Fibroblast of villous mesenchyme (primary cell): ENCODE results near the genes DNAH14 and LBR.

DNA sequence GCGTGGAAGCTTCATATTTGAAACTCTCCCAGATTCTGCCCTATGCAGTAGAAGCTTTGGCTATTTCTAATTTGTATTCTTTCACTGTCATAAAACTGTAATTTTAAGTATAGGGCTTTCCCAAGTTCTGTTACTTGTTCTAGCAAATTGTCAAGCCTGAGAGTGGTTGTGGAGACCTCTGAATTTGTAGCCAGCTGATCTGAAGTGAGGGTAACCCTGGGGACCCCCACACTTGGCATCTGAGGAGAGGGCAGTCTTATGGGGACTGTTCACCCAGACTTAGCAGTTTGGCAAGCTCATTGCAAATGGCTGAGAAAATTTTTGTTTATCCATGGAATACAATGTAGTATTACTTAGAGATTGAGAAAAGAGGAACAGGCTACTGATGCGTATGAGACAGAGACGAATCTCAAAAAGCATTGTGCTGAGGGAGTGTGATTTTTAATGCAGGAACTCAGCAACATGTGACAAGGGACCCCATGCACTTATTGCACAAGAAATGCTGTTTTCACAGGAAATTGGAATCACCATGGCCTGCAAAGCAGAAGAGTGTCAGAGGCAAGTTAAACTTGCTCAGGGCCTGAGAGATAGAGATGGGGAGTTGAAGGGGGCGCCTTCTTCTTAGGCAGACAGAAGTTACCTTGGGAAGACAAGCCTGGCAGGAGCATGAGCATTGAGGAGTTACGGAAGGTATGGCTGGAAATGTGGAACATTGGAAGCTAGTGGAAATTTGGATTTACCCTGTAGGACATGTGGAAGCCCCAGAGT is 32.5 kb upstream of the TLR5 start:
- CAGE, long polyA plus RNA: no peak

GRCh38 chr1:223655270-223655519 is 10.3 kb downstream of the CAPN8 start:
- CAGE, long polyA plus RNA: no peak

GRCh38 chr1:223740499-223740718 is 28.1 kb downstream of the CAPN2 start:
- CAGE, long polyA plus RNA: no peak

GRCh38 chr1:223764961-223765762 is 52.8 kb downstream of the CAPN2 start:
- CAGE, long polyA plus RNA: no peak

GRCh38 chr1:223832458-223832922 is 13.3 kb downstream of the TP53BP2 start:
- CAGE, long polyA plus RNA: no peak

DNA sequence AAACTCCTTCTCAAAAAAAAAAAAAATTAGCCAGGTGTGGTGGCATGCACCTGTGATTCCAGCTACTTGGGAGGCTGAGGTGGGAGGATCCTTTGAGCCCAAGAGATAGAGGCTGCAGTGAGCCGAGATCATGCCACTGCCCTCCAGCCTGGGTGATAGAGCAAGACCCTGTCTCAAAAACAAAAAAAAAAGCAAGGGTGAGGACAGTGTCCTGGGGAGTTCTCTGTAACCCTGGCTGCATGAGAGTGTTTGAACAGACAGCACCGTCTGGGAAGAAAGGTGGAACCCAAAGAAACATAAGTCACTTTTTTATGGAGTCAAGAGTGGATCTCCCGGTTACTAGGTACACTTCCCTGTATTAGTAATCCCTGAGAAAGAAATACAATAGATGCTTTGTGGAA is 16.5 kb downstream of the DEGS1 start:
- CAGE, long polyA plus RNA: no peak

DNA sequence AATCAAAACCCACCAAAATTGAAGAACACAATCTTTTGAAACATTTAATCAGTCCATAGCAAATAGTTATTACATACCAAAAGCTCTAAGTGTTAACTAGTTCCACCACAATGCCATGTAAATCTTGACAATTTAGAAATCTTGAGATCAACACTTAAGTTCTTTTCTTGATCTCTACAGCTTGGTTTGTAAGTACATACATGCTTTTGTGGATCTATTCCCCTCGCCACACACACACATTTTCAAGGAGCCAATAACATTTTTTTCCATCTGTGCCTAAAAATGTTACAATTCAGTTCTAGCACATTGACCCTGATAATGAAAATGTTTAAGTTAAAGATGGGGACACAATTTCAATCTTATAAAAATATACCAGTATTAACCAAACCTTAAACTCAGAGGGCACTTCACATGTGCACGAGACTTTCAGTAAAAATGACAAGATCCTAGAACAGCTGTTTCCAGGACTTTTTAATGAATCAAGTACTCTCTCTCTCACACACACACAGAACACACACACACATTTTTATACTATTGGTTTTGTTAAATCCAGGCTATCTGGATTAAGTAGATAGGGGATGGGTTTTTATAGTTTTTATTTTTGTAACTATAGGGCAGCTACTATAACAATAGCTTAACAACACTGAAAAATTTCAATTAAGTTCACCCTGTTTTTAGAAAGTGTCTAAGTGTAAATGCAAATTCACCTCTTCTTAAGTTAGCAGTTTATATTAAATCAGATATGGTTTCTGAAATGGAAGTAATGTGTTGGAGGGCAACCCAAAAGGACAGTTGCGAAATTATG is 29.0 kb downstream of the CNIH4 start:
- CAGE, long polyA plus RNA: no peak

DNA sequence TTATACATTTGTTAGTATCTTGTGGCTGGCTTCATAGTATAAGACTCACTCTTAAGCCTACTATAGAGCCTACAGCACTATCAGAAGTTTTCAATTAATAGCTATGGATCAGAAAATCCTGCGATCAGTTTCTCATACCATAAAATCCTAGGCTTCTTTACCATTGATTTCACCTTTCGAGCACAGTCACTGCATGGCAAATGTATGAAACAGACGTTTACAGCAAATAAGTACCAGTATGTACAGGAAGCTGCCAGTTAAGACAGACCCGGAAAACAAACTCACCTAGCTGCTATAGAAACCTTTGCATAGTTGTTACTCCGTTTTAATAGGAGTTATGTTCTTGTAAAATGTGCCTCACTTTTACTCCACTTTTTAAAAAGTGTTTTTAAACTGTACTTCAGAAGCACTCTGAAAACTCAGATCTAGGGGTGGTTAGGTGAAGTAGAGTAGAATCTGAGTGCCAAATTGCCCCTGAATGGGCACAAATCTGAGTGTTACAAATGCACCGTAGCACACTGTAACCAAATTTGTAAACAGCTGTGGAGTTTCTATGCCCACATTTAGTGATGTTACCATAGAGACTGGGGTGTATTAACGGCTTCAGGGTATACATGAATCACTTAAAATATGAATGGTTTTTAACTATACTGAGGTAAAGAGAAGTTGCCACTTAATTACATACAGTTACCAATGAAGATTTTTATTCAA is 30.6 kb downstream of the CNIH4 start:
- CAGE, long polyA plus RNA: no peak

GRCh38 chr1:224411322-224411653 is 23.3 kb downstream of the WDR26 start:
- CAGE, long polyA plus RNA: no peak

GRCh38 chr1:224422463-224422862 is 12.1 kb downstream of the WDR26 start:
- CAGE, long polyA plus RNA: no peak

GRCh38 chr1:224423796-224424168 is 10.8 kb downstream of the WDR26 start:
- CAGE, long polyA plus RNA: no peak

DNA sequence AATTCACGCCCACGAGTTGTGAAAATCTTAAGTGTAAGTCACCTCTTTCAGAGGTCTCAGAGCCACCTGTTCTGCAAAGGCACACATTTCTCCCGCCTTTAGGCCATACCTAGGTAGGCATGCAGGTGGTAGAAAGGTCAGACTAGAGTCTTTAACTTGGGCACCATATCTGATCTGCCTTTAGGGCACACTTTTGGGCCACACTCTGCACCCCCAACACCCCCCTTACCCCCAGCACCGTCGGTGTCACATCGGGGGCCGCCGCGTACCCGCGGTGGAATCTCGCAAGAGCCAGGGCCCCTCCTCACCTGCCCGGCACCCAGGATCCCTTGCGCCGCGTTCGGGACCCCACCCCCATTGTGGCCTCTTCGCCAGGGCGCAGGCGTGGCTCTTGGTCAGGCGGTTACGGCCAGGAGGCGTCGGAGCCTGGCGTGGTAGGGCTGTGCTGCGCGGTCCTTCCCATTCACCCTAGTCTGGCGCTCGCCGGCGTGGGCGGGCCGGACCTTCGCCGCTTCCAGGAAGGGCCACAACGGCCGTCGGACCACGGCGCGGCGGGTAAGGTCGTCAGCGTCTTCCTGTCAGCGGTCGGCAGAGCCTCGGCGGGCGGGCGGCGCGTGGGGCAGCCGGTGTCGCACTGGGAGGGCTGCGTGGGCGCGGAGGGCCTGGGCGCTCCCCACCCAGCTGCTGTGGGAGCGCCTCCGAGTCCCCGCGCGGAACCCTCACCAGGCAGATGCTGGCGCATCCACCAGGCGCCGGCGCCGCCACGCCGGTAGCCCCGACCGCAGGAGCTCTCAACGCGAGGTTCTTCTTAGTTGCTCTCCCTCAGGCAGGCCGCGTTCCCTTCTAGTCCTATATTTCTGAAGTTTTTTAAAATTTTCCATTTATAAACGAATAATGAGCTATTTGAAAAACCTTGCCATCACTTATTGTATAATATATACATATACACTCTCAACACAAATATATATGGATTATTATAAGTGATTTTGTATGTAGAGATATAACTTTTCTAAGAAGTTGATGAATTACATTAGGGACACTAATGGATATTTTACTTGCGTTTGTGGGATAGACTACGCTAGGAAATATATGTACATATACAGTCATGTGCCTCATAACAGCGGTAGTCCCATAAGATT is at the start of gene DNAH14:
Gene DNAH14, plus strand, starts transcription at position 395 of the 1,139 bp plus-strand sequence.
- CAGE, long polyA plus RNA: no peak

DNA sequence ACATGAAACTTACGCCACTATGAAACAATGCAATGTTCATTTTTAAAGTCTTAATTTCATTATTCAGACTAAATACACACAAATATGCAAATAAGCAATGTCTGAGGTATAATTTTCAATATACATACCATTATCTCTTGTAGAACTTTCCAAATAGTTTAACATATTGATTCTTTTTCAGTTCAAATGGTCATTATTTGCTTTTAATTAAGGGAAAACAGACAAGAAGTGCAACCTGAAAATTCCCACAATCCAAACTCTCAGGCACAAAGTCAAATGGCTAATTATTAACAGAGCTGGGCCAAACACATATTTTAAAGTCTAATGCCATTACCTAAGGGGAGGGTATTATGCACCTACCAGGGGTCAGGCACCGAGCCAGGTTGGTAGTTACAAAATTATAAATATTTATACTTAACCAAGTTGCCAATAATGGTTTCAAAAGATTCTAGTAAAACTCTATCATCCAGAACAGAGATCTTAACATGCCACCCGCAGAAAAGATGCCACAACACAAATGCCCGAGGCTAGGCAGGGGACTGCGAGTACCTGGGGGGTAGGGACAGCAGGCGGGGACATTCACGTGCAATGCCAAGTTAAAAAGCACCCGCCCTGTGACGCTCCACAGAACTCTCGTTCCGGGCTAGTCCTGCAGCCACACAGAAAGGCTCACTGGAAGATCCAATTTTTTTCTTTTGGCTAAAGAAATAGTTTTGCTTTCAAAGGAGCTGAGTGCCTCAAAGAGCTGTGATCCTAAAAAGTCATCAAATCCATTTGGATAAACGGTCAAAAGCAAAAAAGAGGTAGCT is 14.9 kb downstream of the LBR start:
- CAGE, long polyA plus RNA: no peak

- CAGE, long polyA plus RNA: no peak
Measured at GRCh38 chr1:225425148-225425923, 2.5 kb downstream of the LBR start.

DNA sequence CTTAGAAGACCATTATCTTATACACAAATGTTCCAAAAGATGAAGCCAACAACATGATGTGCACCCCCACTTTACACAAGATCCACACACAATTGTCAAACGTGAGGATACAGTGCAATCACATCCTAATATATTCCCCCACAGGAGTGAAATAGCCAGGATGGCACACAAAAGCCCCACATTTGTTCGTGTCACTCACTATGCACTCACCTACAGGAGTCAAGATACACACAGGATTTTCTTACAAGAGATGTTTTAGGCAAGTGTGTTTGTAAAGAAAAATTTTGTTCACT is 1.8 kb downstream of the LBR start:
- CAGE, long polyA plus RNA: no peak

DNA sequence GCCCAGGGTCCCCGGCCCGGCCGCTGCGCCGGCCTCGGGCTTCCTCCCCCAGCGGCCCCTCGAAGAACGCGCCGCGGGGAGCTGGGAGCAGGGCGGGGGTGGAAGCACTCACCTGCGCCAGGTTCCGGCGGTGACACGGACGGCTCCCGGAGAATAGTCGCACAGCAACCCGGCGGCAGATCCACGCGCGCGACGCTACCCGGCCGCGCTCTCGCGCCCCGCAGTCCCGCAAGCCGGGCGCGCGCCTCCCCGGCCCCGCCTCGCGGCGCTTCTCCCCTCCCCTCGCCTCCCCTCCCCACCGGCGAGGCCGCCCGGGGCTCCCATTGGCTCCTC is at the start of gene LBR:
Gene LBR, minus strand, starts transcription at position 197 of the 333 bp plus-strand sequence.
- CAGE, long polyA plus RNA: start-site peak on the minus strand centred at position 219 of the sequence, 65 bp wide, 350 and 366 reads in 2 replicates

DNA sequence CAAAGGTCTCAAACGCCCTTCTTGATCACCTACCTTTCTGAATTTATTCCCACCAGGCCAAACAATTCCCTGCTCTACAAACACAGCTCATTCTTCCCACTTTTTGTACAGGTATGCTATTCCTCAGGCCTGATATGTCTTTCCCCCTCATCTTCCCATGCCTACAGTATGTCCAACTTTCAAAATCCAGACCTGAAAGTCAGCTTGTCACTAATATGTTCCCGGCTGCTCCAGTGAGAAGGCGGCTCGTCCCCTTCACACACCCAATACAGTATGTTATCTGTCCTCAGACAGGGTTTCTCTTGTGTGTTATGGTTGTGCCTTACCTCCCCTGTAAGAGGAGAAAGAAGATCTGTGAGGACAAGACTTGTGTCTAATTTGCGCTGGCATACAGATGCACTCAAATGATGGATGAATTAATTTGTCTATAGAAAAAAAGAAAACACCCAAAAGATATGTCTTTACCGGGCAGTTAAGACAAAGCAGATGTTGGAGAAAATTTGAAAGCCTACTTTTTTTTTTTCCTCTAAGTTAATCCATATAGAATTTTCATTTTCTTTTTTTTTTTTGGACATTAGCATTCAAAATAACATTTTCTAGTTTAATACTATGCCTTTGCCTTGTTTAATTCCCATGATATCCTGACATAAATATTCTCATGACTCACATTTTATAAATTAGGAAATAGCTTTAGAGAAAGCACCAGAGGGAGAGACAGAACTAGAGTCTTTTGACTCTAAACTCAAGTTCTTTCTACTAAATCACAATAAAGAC is 105.1 kb downstream of the ENAH start:
- CAGE, long polyA plus RNA: no peak

GRCh38 chr1:225607911-225608573 is 44.9 kb downstream of the ENAH start:
- CAGE, long polyA plus RNA: no peak

- CAGE, long polyA plus RNA: no peak
Measured at GRCh38 chr1:225655345-225656024, 2.6 kb upstream of the ENAH start.

DNA sequence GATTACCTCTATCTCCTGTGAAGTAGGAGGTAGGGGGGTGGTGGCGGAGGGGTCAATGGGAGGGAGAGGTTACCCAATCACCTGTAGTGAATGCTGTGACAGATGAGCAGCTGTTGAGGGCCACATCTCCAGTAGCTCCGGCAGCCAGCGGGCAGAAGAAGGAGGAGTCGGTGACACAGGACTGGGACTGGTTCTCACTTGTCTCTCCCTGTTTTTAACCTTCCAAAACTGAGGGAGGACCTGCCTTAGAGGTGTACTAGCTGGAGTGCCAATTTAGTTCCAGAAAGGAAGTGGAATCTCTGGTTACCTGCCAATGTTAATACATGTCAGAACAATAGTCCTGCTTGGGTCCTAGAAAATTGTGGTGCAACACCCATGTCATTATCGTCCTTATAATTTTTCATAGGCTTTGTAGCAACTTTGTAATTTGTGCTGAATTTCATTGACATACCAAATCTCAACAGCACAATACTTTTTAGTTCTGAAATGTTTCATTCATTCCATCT is 56.2 kb upstream of the ENAH start:
- CAGE, long polyA plus RNA: no peak